Esophagus muscularis mucosa (tissue), 4 donors: ENCODE results near the gene DNAJC11.

DNA sequence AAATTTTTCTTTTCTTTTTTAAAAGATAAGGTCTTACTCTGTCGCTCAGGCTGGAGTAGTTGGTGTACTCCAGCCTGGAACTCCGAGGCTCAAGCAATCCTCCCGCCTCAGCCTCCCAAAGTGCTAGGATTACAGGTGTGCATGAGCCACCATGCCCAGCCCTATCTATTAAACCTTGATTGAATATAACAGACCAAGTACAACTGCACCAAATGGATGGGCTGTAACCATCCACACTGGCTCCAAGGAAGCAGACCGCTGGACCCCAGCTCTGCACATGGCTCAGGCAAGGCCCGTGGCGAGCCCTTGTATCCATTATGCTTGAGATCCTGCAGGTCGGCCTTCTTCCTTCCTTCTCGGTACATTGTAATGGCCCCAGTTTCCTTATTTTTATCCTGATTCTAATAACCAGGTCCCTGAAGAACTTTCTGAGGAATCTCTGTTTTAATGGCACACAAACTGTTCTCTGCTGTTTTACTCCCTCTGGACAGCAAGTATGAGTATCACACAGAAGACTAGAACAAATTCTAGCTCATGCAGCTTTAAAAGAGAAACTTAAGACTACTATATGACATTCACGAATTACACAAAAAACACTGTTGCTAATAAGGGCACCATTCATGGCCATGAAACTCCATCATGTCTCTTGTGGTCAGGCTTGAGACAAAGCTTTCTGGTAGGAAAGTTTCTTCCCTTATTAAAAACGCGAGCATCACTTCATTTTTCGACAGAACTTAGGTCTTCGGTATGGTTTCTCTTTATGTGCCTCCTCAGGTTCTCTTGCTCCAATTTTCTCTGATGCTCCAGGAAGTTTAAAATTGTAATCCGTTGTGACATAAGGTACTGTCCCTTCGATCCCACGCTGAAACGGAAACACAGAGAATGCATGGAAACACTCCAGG lies 28.9 kb downstream of the NOL9 start:
- PRO-cap = no peak
- RAMPAGE, long total RNA, 4 experiments = no peak in any of the 4 experiments

DNA sequence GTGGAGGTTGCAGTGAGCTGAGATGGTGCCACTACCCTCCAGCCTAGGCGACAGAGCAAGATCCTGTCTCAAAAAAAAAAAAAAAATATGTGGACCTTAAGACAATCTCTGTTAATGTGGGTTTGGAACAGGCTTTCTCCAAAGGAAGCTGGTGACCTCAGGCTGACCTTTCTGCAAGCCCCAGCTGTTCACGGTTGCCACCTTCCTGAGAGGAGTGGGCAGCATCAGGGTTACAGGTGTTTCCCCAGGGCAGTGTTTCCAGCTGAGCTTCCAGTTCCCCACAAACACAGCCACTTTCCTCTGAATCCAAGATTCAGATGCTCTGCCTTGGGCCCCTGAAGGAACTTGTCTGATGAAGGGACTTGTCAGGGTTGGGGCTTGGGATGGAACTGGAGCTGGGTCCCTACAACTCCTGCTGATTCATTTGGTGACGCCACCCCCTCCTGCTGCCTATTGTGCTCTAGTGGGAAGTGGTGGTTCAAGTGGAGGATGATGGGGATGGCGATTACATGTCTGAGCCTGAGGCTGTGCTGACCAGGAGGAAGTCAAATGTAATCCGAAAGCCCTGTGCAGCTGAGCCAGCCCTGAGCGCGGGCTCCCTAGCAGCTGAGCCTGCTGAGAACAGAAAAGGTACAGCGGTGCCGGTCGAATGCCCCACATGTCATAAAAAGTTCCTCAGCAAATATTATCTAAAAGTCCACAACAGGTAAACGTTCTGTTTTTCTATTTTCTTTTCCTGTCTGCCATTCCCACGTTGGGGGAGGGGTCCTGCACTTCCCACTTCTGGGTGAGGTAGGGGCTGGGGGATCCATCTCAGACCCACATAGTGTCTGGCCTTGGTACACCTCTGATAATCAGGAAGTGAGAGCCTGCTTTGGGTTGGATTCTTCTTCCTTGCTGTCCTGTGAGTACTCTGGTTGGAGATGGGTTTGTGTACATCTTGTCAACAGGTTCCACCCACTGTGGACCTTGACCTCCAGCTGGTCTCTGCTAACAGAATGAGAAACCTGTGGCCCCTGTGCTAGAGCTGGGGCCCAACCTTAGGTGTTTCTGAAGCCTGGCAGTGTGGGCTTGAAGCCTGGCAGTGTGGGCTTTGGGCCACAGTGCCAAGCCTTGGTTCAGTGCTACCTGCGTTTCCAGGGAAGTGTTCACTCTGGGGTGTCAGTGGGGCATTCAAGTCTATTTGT lies 2.2 kb downstream of the ZBTB48 start:
- PRO-cap = no peak
- RAMPAGE, long total RNA, 4 experiments = no peak in any of the 4 experiments

GRCh38 chr1:6582781-6583204 lies 3.0 kb downstream of the ZBTB48 start:
- PRO-cap = no peak
- RAMPAGE, long total RNA, 4 experiments = no peak in any of the 4 experiments

DNA sequence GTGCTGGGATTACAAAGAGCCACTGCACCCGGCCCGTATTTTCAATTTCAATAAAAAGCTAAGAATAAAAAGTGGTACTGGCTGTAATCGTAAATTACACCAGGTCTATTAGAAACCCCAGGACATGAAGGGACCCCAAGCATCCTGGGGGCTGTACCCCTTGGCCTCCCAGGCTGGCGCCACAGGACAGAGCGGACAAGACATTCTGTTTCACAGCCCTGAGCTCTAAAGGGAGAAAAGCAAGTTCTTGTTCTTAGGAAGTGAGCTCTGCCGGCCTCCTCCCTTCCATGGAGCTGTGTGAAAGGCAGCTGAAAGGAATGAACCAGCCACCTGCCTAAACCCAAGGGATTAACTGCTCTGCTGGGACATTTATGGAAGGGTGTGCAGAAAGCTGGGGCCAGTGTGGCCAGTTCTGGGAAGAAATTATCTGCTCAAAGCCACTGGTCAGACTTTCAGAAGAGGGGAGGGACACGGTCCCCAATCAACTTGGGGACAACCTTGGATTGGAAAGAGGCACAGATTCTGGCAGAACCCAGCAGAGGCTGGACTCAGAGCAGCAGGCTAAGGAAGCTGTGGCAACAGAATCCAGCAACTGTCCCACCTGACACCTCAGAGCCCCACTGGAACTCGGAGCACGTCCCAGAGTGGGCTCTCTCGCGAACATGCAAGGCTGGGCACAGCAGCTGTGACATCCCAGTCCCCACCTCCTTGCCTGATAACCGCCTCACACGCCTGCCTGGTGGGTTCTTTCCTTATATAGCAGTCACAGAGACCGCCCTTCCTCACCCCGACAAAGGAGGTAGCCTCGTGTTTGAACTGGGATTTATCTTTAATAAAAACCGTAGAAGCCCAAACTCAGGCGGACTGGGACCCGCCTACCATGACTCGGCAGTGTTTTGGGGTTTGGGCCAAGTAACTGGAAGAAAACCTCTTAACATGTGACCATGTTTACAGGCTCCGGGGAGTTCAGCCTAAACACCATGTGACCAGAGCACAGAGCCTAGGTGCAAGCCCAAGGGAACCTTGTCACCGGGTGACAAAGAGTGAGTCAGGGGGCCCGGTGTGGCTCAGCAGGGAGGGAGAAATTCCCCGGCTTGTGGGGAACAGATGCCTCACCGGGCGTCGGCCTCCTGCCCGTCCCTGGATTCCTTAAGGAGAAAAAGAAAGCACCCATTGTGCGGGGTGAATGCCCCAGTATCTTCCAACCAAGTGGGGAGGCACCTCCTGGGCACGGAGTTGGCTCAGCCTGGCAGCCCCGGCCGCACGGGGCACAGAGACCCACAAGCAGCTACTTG lies 1.9 kb downstream of the KLHL21 start:
- PRO-cap = bidirectional peak, plus-strand start at position 528 of the sequence, minus-strand start at position 299 of the sequence; bidirectional peak, plus-strand start at position 1,051 of the sequence, minus-strand start at position 728 of the sequence
- RAMPAGE, long total RNA, 4 experiments = no peak in any of the 4 experiments

- PRO-cap = bidirectional peak, plus-strand start at chr1:6603584, minus-strand start at chr1:6603691; bidirectional peak, plus-strand start at chr1:6603816, minus-strand start at chr1:6603793
- RAMPAGE, long total RNA, 4 experiments = start-site peak on the plus strand in 2 of 4 experiments, at chr1:6603504-6603648 at its widest, 9 to 13 reads per replicate
These were observed 683 bp upstream of the KLHL21 start for GRCh38 chr1:6603176-6603927.

- PRO-cap = bidirectional peak, plus-strand start at chr1:6701962, minus-strand start at chr1:6701816
- RAMPAGE, long total RNA, 4 experiments = start-site peak on the minus strand in 4 of 4 experiments, at chr1:6701798-6701830 at its widest, 75 to 474 reads per replicate
These were observed at the start of gene DNAJC11 for GRCh38 chr1:6701088-6702097. DNAJC11 (minus strand) TSS chr1:6701816.

DNA sequence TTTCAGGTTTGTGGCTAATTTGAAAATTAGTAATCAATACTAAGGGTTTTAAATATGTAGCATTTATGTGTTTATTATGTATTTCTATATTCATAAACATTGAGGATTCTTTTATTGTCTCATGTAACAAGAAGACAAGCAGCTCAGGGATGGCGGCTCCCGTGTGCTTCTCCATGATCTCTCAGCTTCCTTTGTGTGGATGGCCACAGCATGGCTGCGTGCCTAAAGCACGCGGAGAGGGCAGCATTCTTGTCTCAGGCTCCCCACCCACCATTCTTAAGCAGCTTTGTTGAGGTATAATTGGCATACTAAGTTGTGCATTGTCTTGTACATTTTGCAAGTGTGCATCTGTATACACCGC lies 81.5 kb downstream of the CAMTA1 start:
- PRO-cap = no peak
- RAMPAGE, long total RNA, 4 experiments = no peak in any of the 4 experiments

- PRO-cap = no peak
- RAMPAGE, long total RNA, 4 experiments = no peak in any of the 4 experiments
These were observed 175.1 kb downstream of the CAMTA1 start for GRCh38 chr1:6960220-6960854.

DNA sequence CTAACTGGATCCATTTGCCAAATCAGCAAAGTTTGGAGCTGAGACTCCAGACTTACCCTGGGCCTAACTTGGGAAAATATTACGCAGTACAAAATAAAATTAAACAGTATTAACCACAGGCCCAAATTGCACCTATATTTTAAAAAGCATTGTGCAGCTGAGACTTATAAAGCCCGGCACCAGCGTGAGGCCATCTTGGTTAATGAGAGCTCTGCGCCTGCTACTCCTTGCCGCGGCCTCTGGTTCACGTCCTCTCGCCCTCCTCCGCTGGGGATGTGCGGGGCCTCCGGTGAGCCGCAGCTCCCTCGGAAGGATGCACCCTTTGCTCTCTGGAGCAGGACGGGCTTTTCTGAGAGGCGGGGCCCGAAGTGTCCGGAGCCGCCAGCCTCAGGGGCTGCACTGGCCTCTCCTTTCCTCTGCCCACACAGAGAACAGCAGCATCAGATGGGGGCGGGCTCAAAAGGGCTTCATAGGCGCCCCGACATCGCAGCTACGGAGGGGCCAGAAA lies 284.6 kb downstream of the CAMTA1 start:
- PRO-cap = no peak
- RAMPAGE, long total RNA, 4 experiments = no peak in any of the 4 experiments

GRCh38 chr1:7299187-7299806 lies 471.8 kb upstream of the VAMP3 start:
- PRO-cap = no peak
- RAMPAGE, long total RNA, 4 experiments = no peak in any of the 4 experiments

DNA sequence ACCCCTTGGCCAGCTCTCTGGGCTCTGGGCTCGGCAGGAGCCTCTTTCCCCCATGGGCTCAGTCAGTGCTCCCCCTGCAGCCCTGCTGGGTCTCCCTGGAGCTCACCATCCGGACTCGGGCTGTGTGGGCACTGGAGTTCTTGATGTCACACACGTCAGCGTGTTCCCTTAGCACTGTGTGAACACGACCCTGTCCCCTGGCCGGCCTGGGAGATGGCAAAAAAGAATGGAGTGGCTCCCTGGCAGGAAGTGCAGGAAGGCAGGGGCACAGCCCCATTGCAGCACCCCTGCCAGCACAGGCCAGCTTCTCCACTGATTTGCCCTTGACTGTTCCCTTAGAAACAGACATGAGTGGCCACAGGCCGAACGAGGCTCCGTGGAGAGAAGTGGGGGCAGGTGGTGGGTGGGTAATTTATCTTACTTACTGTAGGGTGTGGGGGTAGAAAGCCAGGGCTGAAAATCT lies 381.8 kb upstream of the VAMP3 start:
- PRO-cap = no peak
- RAMPAGE, long total RNA, 4 experiments = no peak in any of the 4 experiments

DNA sequence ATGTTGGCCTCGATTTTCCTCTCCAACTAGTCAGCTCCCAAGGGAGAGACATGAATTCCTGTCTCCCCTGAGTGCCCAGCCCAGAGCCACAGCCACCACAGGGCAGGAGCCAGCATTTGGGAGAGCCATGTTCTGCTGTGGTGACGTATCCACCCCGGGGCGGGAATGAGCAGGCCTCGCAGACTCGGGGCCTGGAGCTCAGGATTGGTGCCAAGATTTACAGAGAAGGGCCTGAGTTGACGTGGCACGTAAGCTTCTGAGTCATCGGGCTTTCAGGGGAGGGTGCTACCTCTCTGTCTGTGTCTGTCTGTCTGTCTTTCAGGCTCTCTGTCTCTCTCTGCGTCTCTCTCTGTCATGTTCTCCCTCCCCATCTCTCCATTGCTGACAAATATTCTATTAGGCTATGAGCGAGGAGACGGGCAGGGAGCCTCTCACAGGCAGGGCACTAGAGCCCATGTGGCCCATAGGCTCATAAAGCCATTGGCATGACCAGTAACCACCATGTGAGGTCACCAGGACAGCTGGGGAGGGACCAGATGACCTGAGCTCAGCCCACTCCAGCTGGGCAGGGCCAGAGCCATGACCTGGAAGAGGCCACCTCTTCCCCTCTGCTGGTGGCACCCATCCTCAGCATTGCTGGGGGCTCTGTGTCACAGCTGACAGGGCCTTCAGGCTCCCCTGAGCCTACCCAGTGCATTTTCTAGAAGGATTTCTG lies 300.1 kb upstream of the VAMP3 start:
- PRO-cap = no peak
- RAMPAGE, long total RNA, 4 experiments = no peak in any of the 4 experiments

DNA sequence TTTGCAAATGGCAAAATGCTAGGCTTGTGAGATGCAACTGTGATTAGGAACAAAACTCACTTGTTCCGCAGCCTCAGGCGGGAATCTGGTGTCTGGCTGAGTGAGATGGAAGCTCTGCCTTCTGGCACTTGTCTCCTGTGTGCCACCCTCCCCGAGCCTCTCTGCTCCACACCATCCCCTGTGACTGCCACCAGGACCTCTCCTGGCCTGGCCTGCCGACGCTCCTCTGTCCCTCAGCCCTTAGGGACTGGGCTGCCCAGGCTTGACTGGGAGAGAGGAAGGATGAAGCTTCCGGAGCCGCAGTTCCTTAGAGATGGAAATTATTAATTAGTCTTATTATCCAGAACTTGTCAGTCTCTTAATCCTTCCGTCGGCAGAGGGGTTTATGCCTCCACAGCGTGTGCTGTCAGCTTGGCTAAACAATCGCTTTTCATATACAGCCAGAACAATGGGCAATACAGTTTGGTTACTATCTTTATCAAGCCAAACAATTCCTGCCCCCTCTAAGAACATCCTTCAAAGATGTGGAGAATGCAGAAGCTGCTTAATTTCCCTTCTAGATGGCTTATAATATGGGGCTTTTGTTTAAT lies 292.8 kb upstream of the VAMP3 start:
- PRO-cap = no peak
- RAMPAGE, long total RNA, 4 experiments = no peak in any of the 4 experiments

DNA sequence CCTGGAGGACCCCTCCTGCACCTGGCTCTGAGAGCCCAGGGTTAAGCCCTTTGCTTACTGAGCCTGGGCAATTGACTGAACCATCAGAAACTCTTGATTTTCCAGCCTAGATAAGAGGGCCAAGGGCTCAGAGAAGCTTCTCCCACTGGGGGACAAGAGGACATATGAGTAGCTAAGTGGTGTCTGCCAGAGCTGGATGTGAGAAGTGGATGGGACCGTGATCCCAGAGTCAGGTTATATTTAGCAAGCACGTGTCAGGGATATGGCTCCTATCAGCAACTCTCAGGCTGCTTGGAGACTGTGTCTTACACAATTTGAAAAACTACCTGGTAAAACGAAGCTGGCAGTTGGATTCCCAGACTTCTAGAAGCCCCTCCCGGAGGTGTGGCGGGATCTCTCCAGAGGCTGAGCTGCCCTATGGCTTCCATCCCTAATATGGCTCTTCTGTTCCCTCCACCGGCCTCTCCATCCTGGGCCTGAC lies 253.2 kb upstream of the VAMP3 start:
- PRO-cap = no peak
- RAMPAGE, long total RNA, 4 experiments = no peak in any of the 4 experiments

DNA sequence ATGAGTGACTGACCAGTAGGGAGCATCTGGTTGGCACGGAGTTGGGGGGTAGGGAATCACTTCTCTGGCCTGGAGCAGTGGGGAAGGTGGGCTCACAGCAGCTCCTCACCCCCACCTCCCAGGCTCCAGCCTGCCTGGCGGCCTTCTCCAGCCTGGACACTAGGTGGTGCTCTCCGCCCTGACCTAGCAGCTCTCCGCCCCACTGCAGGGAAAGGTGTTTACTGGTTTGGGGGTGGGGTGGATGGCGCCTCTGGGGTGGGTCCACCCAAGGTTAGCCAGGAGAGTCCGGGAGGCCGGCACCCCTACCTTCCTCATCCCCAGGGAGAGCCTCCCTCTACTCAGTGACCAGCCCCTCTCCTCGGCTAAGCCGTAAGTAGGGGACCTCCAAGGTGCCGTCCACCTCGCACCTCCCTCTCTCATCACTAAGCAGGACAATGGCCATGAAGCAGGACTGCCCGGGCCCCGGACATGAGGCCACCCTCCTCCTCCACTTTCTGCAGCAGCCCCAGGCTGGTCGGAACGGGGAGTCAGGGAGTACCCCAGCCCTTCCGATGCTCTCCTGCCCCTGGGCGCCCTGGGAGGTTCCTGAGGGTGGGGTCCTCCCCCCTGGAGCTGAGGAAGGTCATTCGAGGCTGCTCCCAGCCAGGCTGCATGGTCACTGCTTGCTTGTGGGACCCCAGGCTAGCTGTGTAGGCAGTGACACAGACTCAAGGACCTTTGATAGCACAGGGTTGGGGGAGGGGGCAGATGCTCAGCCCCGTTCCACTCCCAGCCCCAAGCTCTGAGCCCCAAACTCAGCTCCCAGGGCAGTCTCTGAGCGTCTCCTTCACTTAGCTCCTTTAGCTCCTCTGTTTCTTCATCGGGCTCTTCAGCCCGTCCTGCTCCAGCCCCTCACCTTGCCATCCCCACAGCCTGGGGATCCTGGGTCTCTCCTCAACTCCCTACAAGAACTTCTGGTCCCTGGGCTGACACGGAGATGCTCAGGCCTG lies 101.3 kb upstream of the VAMP3 start:
- PRO-cap = no peak
- RAMPAGE, long total RNA, 4 experiments = no peak in any of the 4 experiments

- PRO-cap = no peak
- RAMPAGE, long total RNA, 4 experiments = no peak in any of the 4 experiments
These were observed 481 bp upstream of the VAMP3 start for GRCh38 chr1:7770583-7771047.

- PRO-cap = no peak
- RAMPAGE, long total RNA, 4 experiments = no peak in any of the 4 experiments
These were observed 3.4 kb upstream of the PER3 start for GRCh38 chr1:7780628-7781231.

- PRO-cap = no peak
- RAMPAGE, long total RNA, 4 experiments = no peak in any of the 4 experiments
These were observed 2.1 kb upstream of the PER3 start for GRCh38 chr1:7781476-7782807.

DNA sequence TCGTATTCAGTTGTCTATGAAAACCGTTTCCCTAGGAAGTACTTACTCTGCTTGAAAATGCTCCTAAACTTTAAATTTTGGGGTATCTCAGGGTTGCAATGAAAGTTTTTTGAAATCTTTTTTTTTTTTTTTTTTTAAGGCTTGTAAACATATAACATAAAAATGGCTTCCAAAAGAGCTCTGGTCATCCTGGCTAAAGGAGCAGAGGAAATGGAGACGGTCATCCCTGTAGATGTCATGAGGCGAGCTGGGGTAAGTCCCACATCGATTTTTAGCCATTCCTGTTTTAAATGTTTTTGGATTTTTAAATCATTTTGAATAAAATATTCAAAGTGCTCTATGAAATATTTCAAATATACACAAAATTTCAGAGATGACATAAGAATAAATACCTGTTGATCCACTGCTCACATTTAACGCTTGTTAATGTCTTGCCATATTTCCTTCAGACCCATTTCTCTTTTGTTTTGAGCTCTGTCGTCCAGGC lies 1.2 kb downstream of the PARK7 start:
- PRO-cap = no peak
- RAMPAGE, long total RNA, 4 experiments = no peak in any of the 4 experiments

DNA sequence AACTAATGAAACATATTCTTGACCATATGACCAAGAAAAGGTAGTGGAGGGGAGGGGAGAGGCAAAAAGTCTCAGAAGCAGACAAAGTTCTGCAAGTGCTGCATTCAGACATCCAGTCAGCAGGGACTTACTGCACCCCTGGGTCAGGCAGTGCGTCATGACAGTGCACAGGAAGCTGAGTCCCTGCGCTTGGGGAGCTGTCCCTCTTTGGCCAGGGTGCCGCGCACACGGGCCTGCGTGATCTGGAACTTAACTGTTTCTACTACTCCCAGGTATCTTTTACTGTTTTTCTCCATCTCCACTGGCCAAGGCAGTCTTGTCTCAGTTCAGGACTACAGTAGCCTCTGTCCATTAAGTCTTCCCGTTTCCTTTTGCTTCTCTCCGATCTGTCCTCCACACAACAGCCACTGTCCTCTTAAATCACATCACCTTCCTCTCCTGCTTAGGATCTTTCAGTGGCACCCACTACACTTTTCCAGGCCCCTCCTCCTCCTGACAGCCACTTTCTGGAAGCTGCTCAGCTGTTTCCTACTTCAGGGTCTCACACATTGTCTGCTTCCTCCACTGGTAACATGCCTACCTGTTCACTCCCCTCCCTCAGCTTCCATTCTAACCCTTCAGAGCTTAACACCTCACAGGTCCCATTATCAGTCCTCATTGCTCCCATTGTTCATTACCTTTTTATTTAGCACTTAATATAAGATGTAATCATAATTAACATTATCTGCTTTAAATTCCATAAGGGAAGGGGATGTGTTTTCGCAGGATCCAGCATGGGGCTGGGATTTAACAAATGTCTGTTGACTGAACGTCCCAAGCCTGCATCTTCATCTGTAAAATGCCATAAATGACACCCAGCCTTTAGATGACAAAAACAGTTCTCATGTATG lies 15.9 kb downstream of the ERRFI1 start:
- PRO-cap = bidirectional peak, plus-strand start at position 200 of the sequence, minus-strand start at position 123 of the sequence; unidirectional peak, minus-strand start at position 829 of the sequence
- RAMPAGE, long total RNA, 4 experiments = no peak in any of the 4 experiments